Testis (tissue), 5 donors: ENCODE measurements around the genes PABIR3, CT45A1, CT45A8, SAGE1, RBMX and F9.

DNA sequence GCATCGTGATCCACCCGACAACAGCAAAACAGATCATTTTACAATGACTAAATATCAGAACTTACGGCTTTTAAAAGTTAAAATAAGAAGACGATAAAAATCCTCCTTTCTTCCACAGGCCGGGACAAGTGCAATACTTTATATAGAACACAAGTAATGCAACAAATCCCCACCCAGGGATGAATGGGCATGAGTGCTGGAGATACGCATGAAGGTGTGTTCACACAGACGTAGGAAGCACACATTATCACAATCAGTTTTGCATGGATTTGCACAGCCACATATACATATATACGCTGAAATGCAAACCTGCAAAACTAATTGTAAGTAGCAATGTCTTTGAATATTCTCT, 67.6 kb upstream of the CCDC160 start:
- PRO-cap, 3 experiments, result no peak in any of the 3 experiments
- RAMPAGE, long total RNA, 2 experiments, result no peak in any of the 2 experiments
- RRBS, result no CpG with 5 or more reads among the region's 8 CpGs

DNA sequence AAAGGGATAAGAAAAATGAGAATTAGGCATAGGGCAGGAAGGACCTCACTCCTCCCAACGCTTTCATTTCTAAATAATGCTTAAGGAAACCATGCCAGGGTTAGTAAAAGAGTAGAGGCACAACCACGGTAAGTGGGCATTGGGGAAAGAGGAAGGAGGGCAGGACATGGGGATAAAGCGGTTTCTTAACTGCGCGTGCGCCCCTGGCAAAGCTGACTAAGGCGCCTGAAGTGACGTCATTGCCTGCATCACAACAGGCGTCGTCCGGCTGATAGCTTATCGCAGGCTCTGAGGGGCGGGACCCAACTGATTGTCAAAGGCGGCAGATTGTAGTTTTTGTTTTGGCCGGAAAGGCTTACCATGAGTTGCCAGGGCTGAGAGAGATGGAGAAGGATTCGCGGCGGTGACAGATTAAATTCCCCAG, at the start of gene PABIR3:
Gene PABIR3, plus strand, starts transcription at position 339 of the 424 bp plus-strand sequence.
- PRO-cap, 3 experiments, result peak in 3 of 3 experiments; most common plus-strand start position 339 of the sequence (in 3); most common minus-strand start position 187 of the sequence (in 2)
- RAMPAGE, long total RNA, 2 experiments, result start-site peak on the plus strand in 1 of 2 experiments, centred at position 338 of the sequence, 439 reads per replicate
- RRBS, result 1% methylated on average over 5 of the region's 18 CpGs

- PRO-cap, 3 experiments, result no peak in any of the 3 experiments
- RAMPAGE, long total RNA, 2 experiments, result no peak in any of the 2 experiments
- RRBS, result no CpG with 5 or more reads among the region's 3 CpGs
Observed at GRCh38 chrX:135317080-135317799, 8.0 kb downstream of the ETDC start.

- PRO-cap, 3 experiments, result no peak in any of the 3 experiments
- RAMPAGE, long total RNA, 2 experiments, result start-site peak on the plus strand in 1 of 2 experiments, at chrX:135326564-135326568 at its widest, 16 reads per replicate; start-site peak on the minus strand in 1 of 2 experiments, at chrX:135326835-135327207 at its widest, 14 reads per replicate
- RRBS, result no CpG with 5 or more reads among the region's 25 CpGs
Observed at GRCh38 chrX:135326294-135327248, 17.3 kb downstream of the ETDC start.

DNA sequence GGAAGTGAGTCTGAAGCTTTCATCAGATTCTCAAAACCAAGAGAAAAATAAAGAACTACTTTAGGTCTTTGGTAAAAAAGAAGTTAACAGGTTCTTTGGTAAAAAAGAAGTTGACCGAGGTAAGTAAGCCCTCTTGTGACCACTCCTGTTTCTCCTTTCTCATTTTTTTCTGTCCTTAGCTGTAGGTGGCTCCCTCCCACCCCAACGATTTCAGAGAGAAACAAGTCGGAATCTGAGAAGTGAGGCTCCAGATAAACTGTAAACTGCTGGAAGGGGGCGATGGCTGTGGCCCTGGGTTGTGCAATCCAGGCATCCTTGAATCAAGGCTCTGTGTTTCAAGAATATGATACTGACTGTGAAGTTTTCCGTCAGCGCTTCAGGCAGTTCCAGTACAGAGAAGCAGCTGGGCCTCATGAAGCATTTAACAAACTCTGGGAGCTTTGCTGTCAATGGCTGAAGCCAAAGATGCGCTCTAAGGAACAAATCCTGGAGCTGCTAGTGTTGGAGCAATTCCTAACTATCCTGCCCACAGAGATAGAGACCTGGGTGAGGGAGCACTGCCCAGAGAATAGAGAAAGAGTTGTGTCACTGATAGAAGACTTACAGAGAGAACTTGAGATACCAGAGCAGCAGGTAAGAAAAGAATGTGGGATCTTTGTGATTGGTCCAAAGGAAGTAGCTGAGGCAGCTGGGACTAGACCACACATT, 2.4 kb downstream of the ZNF449 start:
- PRO-cap, 3 experiments, result no peak in any of the 3 experiments
- RAMPAGE, long total RNA, 2 experiments, result no peak in any of the 2 experiments
- RRBS, result no CpG with 5 or more reads among the region's 7 CpGs

DNA sequence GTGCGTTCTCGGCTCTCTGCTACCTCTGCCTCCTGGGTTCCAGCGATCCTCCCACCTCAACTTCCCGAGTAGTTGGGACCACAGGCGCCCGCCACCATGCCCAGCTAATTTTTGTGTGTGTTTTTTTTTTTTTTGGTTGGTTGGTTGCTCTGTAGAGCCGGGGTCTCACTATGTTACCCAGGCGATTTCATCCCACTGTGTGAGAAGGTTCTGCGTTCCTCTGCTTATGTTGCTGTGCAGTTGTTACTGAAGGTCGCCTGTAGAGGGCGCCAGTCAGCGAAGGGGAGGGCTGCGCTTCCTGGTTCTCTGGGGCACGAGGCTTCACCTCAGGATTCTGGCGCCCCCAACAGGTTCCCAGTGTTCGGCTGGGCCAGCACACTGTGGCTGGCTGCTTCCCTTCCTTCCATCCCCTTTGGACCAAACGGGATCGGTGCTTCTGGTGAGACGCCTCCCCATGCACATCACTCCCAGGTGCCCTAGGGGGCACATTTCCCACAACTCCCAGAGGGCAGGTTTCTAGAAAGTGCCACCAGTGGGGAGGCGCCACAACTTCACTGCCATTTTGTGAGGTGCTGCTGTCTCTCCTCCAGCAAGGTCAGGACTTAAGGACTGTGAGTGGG, at the start of gene CT45A1:
Gene CT45A1, plus strand, starts transcription at position 543 of the 620 bp plus-strand sequence.
- PRO-cap, 3 experiments, result peak in 1 of 3 experiments; most common minus-strand start position 228 of the sequence (in 1)
- RAMPAGE, long total RNA, 2 experiments, result start-site peak on the plus strand in 2 of 2 experiments, centred at positions 533 to 537 of the sequence, 14 to 18 reads per replicate
- RRBS, result no CpG with 5 or more reads among the region's 20 CpGs

DNA sequence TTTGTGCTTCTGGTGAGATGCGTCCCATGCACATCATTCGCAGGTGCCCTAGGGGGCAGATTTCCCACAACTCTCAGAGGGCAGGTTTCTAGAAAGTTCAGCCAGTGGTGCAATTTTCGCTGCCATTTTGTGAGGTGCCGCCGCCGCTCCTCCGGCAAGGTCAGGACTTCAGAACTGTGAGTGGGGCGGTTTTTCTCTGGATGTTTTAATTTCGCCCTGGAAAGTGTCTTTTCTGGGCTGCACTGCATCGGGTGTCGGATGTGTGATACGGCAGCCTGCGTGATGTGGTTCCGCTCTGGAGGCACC, 27.1 kb downstream of the CT45A3 start:
- PRO-cap, 3 experiments, result no peak in any of the 3 experiments
- RAMPAGE, long total RNA, 2 experiments, result no peak in any of the 2 experiments
- RRBS, result no CpG with 5 or more reads among the region's 14 CpGs

- PRO-cap, 3 experiments, result no peak in any of the 3 experiments
- RAMPAGE, long total RNA, 2 experiments, result no peak in any of the 2 experiments
- RRBS, result no CpG with 5 or more reads among the region's 20 CpGs
Observed at GRCh38 chrX:135854417-135854924, at the start of gene CT45A8. TSS of gene CT45A8 (minus strand) at chrX:135854538.

DNA sequence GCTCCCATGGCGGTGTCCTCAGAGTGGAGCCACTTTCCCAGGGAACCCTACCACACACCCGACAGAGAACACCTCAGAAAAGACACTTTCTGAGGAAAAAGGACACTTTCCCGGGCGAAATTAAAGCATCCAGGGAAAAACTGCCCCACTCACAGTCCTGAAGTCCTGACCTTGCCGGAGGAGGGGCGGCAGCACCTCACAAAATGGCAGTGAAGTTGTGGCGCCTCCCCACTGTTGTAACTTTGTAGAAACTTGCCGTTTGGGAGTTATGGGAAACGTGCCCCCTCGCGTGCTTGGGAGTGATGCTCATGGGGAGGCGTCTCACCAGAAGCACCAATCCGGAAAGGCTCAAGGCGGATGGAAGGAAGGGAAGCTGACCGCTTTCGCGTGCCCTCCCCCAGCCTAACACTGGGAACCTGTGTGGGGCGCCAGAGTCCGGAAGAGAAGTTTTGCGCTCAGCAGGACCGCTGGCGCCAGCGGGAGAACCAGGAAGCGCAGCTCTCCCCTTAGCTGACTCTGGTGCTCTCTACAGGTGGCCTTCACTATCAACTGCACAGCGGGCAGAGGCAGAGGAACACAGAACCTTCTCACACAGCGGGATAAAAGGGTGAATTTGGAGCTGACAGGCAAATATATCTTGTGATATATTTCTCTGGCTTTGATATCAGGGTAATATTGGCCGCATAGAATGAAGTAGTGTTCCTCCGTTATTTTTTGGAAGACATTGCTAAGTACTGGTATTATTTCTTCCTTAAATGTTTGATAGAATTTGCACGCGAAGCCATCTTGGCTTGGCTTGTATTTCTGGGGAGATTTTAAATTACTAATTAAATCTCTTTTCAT, at the start of gene SAGE1:
Gene SAGE1, plus strand, starts transcription at position 542 of the 843 bp plus-strand sequence.
- PRO-cap, 3 experiments, result no peak in any of the 3 experiments
- RAMPAGE, long total RNA, 2 experiments, result start-site peak on the plus strand in 1 of 2 experiments, centred at position 444 of the sequence, 33 reads per replicate; start-site peak on the minus strand in 1 of 2 experiments, centred at position 193 of the sequence, 12 reads per replicate
- RRBS, result 31% methylated on average over 6 of the region's 30 CpGs

DNA sequence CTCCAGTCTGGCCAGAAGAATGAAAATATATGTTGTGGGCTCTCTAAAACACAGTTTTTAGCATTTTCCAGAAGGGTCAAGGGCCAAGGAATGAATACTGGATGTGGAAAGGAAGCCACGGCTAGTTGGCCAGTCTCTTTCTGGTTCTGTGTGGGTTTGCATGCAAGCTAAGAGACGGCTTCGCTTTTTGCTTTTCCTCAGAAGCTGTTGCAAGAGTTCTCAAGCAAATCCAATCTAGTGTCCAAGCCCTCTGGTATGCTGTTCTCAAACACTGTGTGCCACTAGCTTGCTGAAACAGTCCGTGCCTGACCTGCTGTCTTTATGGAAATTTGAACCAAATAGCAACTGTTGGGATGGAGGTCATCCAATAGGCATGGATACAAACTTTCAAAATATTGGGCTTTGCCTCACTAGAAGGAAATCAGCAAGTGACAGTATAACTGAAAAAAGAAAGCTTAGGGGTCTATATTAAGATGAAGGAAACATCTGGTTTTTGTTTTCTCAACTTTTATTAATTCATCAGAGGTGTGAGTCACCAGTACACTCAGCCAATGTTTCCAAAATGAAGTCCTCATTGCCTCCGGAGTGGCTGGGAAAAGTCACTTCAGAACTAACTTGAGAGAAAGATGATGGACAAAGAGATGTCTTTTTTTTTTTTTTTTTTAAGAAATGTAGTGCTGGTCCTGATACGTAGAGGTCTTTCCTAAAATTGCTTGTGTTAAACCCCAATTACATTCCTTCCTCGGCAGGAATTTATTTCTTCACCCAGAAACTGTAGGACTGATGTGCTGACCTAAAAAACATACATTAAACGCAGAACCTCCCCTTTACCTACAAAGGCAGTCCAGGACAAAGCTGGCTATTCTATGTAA, 70.6 kb downstream of the SLC9A6 start:
- PRO-cap, 3 experiments, result peak in 1 of 3 experiments; most common plus-strand start position 278 of the sequence (in 1); most common minus-strand start position 266 of the sequence (in 1)
- RAMPAGE, long total RNA, 2 experiments, result no peak in any of the 2 experiments
- RRBS, result no CpG with 5 or more reads among the region's 8 CpGs

DNA sequence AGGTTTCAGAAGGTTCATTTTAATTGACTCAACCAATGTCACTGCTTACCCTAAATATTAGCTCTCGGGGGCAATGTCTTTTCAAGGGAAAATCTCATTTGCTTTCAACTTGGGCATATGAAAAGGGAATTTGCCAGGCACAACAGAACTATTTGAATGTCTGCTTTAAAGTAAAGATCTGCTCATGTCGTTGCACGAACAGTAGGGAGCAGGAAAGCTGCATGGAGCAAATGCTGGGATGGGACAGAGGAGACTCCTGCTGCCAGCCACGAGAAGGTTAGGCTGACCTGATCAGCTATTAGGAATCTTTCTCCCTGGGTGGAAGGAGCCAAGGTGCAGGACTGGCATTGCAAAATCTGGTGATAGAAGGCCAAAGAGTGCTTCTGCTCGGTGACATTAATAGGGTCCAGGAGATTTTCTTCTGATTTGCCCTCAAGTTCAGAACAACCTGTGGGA, 26.7 kb upstream of the FHL1 start:
- PRO-cap, 3 experiments, result no peak in any of the 3 experiments
- RAMPAGE, long total RNA, 2 experiments, result no peak in any of the 2 experiments
- RRBS, result no CpG with 5 or more reads among the region's 5 CpGs

DNA sequence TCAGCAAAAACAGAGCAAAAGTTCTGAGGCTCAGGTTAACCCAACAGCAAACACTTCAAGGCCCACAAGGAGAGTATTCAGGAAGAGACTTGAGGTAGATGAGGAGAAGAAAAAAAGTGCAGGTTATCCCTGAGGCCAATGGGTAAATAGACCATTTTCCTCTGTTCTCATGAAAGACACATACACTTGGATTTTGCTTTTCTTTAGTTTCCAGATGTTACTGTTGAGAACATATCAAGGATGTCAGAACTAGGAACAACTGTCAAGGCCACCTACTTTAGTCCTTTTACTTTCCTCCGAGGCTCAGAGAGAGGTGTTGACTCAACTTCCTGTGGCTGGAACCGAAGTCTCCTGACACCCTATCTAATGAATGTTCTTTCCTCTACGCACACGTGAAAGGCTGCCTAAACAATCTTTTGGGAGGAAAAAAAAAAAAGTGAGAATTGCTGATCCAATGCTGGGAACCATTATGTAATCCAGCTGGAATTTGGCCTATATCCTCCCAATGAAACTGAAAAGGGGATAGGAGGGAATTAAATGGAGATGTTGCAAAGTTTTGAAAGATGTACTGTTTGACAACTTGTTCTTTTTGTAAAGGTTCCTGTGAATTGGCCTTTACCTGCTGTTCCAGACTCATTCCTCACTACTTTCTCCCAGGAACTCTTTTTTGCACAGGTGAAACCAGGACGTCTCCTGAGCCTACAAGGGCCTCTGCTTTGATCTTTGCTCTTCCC, 8.3 kb upstream of the MAP7D3 start:
- PRO-cap, 3 experiments, result no peak in any of the 3 experiments
- RAMPAGE, long total RNA, 2 experiments, result no peak in any of the 2 experiments
- RRBS, result no CpG with 5 or more reads among the region's 5 CpGs

GRCh38 chrX:136646456-136647009, 1.4 kb upstream of the CD40LG start:
- PRO-cap, 3 experiments, result no peak in any of the 3 experiments
- RAMPAGE, long total RNA, 2 experiments, result no peak in any of the 2 experiments
- RRBS, result no CpG with 5 or more reads among the region's 6 CpGs

- PRO-cap, 3 experiments, result no peak in any of the 3 experiments
- RAMPAGE, long total RNA, 2 experiments, result no peak in any of the 2 experiments
- RRBS, result no CpG with 5 or more reads among the region's 8 CpGs
Observed at GRCh38 chrX:136651547-136652257, 3.7 kb downstream of the CD40LG start.

GRCh38 chrX:136715229-136715721, 65.5 kb downstream of the ARHGEF6 start:
- PRO-cap, 3 experiments, result no peak in any of the 3 experiments
- RAMPAGE, long total RNA, 2 experiments, result no peak in any of the 2 experiments
- RRBS, result no CpG with 5 or more reads among the region's 3 CpGs

DNA sequence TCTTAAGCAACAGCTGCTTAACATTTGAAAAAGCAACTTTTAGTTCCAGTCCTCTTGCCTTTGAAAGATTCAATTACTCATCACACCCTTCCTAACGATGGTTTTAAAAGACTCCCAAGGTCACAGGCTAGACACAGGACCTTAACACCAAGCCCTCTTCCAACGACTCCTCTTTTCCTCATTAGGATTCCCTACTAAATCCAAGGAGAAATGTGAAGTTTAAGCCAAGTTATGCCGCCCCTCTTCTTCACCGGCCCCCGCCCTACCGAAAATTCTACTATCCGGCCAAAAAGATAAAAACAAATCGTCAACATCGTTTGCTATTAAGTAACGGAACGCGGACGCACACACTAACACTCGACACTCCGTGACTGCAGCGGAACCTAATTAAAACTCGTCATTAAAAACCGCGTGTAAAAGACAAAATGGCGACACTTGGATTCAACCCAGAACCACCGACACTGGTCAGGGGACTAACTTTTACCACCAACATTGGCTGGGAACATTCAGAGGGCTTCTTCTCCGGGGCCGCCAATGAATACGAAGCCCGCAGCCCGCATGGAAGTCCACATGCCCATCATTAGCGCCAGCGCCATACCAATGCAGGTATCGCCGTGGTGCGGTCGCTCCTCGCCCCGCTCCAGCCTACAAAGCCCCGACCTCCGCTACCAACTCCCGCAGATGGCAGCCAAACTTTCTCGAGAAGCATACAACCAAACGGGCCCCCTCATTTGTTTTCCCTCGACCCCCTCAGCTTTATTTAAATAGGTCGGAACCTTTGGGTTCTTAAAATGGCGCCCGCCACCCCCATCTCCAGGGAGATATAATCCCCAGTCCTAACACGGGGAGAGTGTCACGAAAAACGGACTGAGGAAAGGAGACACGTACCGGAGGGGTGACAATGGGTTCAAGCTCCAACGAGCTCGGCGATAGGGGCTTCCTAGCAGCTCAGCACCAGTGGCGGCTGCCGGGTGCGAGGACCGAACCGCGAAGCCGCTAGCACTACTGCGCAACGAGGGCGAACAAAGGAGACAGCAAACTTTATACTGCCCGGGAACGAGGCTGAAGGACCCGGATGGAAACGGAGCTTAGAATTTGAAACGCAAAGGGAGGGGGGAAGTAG, at the start of gene RBMX:
Gene RBMX, minus strand, starts transcription at position 1,017 of the 1,123 bp plus-strand sequence.
- PRO-cap, 3 experiments, result peak in 3 of 3 experiments; most common plus-strand start position 600 of the sequence (in 3); most common minus-strand start position 1,017 of the sequence (in 3)
- RAMPAGE, long total RNA, 2 experiments, result start-site peak on the minus strand in 2 of 2 experiments, centred at positions 1,013 to 1,017 of the sequence, 4,265 to 5,396 reads per replicate
- RRBS, result under 1% methylated on average over 13 of the region's 66 CpGs

DNA sequence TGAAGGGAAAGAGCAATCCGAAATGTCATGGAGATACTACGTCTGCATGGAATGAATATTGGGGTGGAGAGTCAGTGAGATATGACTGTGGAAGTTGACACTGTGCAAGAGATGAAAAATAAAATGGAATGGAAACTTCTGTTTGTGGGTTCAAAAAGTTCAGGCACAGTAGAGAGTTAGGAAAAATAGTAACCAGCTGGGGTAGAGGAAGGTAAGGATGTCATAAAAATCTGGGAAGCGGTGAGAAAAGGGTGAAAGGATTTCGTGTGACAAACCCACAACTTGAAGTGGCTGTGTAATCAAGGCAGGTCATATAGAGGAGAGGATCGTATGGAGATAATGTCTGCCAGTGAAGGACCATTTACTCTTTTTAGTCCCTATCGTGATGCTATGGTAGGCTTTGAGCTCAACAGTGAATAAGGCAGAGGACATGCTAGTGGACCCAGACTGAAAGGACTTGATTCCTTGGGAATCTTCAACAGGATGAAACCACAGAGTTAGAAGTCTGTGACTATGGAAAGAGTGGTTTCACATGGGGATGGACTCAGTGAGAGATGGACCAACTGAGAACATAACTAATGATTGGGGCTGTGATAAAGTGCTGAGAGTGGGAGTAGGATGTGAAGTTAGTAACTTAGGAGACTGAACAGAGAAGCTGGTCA, 74.5 kb downstream of the GPR101 start:
- PRO-cap, 3 experiments, result no peak in any of the 3 experiments
- RAMPAGE, long total RNA, 2 experiments, result no peak in any of the 2 experiments
- RRBS, result no CpG with 5 or more reads among the region's 6 CpGs

- PRO-cap, 3 experiments, result no peak in any of the 3 experiments
- RAMPAGE, long total RNA, 2 experiments, result no peak in any of the 2 experiments
- RRBS, result 4% methylated on average over 2 of the region's 11 CpGs
Observed at GRCh38 chrX:137563277-137563604, 2.7 kb upstream of the ZIC3 start.

- PRO-cap, 3 experiments, result peak in 3 of 3 experiments; most common minus-strand start chrX:139003457 (in 3)
- RAMPAGE, long total RNA, 2 experiments, result no peak in any of the 2 experiments
- RRBS, result no CpG with 5 or more reads among the region's 13 CpGs
Observed at GRCh38 chrX:139003234-139003535, 291.7 kb upstream of the FGF13 start.

DNA sequence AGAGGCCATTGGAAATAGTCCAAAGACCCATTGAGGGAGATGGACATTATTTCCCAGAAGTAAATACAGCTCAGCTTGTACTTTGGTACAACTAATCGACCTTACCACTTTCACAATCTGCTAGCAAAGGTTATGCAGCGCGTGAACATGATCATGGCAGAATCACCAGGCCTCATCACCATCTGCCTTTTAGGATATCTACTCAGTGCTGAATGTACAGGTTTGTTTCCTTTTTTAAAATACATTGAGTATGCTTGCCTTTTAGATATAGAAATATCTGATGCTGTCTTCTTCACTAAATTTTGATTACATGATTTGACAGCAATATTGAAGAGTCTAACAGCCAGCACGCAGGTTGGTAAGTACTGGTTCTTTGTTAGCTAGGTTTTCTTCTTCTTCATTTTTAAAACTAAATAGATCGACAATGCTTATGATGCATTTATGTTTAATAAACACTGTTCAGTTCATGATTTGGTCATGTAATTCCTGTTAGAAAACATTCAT, at the start of gene F9:
Gene F9, plus strand, starts transcription at position 107 of the 504 bp plus-strand sequence.
- PRO-cap, 3 experiments, result no peak in any of the 3 experiments
- RAMPAGE, long total RNA, 2 experiments, result no peak in any of the 2 experiments
- RRBS, result no CpG with 5 or more reads among the region's 5 CpGs